UCH-1 (cell line): ENCODE results near the genes ADH1B and TRMT10A.

- RRBS, result no CpG with 5 or more reads among the region's 14 CpGs
Measured at GRCh38 chr4:98874490-98875130, 54.3 kb downstream of the EIF4E start.

DNA sequence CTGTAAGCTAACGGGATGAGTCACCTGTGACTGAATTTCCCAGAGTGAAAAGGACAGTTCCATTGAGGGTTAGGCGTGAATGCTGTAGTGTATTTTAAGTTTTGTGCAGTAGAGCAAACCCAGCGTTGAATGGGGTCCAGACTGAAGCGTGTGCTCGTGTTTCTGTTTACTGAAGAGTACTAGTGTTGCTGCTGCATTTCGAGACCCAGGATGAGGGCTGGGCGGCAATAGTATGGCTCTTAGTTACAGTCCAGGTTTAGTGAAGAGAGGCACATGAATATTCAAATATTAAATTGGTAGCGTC, 985 bp downstream of the METAP1 start:
- RRBS, result no CpG with 5 or more reads among the region's 8 CpGs

GRCh38 chr4:99051440-99051794, 37.2 kb downstream of the ADH5 start:
- RRBS, result no CpG with 5 or more reads among the region's 1 CpG

- RRBS, result no CpG with 5 or more reads among the region's 6 CpGs
Measured at GRCh38 chr4:99321211-99321972, at the start of gene ADH1B. ADH1B (minus strand) TSS chr4:99321401.

GRCh38 chr4:99380761-99381443, 28.4 kb upstream of the ADH1C start:
- RRBS, result no CpG with 5 or more reads among the region's 6 CpGs

DNA sequence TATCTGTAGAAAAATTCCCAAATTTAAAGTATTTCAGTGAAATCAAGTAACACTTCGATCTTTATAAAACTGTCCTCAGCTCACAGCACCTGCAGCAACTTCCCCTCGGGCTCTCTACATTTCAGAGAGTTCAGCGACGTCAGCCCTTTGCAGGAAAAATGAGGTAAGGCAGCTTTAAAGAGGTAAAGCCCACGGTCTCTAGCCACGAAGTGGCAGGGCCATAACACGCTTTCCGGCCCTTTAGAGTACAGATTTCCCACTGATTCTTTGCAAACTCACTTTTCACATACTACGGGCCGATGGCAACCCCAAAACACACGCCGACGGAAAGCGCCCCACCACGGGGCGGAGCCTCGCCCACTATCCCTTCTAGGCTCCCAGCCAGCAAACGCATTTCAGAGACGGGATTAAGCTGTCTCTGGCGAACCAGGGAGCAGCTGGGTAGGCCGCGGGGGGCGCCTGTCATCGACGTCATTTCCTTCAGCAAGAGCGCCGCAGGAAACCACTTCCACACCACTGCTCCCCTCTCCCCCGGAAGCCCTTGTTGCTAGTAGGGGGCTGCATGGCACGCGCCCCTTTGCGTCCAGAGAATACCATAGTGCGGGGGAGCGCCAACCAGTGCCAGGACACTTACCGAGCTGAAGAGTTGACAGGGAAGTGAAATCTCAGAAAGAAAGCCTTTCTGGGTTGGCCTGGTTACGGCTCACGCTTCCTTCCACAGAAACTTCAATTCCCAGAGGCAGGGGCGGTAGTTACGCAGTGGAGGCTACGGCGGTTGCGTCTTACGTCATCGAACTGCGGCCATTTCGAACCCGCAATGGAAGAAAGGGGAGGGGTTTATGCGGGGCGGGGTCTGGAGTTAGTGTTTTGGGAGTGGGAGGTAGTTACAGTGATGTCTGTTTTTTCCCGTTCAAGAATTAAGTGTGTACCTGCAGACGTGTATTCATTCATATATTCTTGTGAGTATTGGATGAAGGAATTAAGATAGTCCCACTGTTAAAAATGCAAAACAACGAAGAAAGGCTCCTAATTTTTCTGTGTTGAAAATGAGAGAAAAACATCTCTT, at the start of gene TRMT10A:
Gene TRMT10A (minus strand): TSS at position 761 of the 1,066 bp plus-strand sequence.
- RRBS, result no CpG with 5 or more reads among the region's 51 CpGs

DNA sequence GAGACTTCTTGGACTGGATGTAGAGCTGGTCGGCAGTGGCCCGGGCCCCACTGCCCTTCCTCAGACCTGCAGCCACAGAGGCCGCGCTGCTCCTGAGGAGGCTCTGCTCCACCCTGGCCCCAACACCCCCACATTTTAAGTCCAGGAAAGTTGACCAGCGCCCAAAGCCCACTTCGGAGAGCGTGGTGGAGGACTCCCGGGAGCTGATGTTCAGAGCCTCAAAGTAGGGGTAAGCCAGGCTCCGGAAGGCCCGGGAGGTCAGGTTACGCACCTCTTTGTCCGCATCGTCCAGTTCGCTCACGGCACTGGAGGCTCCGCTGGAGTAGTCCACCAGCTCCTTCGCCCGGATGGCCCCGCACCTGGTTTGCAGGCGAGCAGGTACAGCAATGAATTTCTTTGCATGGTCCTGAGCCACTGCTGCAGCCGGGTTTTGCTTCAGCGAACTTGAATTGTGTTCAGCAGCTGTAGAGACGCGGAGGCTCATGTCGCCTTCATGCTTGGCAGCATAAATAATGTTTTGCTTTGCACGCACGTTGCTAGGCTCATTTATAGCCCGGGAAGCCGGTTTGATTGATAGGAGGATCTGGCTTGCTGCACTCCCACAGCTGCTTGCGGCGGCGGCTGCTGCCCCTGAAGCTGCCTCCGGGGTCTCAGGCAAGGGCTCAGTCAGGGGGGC, 5.0 kb downstream of the C4orf54 start:
- RRBS, result 73% methylated on average over 17 of the region's 33 CpGs

- RRBS, result no CpG with 5 or more reads among the region's 4 CpGs
Measured at GRCh38 chr4:99670250-99670985, 12.8 kb upstream of the C4orf54 start.

DNA sequence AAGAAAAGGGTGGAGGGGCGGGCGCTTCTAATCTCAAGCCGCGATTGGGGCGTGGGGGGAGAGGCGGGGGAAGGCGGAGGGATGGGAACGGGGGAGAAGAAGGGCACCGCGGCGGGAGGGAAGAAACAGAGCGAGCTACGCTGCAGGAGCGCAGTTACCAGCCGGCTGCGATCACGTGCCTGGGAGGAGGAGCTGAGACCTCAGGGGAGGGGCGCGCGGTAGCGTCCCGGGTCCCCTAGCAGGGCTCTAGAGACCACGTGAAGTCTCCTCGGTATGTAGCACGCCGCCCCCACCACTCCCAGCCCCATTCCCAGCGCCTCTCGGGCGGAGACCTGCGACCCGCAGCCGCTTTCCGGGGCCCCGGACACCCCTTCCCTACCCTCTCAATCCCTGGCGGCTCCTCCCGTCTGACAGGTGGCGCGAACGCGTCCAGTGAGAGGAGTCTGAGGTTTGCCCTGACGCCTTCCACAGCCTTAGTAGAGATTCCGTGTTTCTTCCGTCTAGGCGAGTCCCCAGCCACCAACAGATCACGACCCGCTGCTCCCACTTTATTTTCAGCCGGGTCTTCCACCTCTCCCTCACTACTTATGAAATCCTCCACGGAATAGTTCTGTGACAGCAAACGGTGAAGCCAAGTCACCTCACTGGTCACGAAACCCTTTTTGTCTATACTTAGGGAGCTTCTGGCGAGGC, 481 bp upstream of the H2AZ1 start:
- RRBS, result 4% methylated on average over 8 of the region's 51 CpGs

- RRBS, result no CpG with 5 or more reads among the region's 5 CpGs
Measured at GRCh38 chr4:100216883-100217446, 26.7 kb upstream of the DDIT4L start.

- RRBS, result no CpG with 5 or more reads among the region's 4 CpGs
Measured at GRCh38 chr4:101143520-101144514, 203.5 kb downstream of the PPP3CA start.

DNA sequence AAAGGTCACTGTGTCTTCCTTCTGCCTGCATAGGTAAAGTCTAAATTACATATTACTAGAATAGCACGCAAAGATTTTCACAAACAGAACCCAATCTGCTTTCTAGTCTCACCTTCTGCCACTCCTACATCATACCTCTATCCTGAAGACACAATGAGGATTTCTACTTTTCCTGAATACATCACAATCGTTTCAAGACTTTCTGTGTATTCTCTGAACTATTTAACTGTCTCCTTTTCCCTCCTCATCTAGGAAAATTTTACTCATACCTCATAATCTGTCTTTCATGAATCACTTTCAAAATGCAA, 116.7 kb downstream of the PPP3CA start:
- RRBS, result no CpG with 5 or more reads among the region's 2 CpGs

- RRBS, result no CpG with 5 or more reads among the region's 1 CpG
Measured at GRCh38 chr4:101234036-101234503, 113.3 kb downstream of the PPP3CA start.

- RRBS, result 6% methylated on average over 2 of the region's 78 CpGs
Measured at GRCh38 chr4:101347664-101348727, 670 bp upstream of the PPP3CA start.

DNA sequence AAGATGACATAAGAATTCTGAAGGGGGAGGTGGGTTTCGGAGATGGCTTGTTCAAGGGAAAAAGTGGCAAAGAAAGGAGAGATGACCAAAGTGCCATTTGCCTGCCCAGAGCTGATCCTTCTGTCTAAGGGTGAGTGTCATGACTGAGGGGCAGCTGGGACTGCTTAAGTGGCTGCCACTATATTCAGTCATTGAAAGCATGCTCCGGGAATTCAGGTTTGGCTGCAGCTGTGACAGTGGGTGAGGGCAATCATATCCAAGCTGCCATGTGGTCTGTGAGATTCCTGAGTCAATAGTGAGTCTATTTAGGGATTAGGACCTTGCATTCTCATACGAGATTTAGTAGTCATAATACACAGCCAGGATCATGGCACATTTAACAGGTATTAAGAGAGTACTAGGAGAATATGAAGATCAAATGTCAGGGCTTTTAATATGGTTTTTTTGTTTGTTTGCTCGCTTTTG, 138.7 kb upstream of the BANK1 start:
- RRBS, result no CpG with 5 or more reads among the region's 4 CpGs

DNA sequence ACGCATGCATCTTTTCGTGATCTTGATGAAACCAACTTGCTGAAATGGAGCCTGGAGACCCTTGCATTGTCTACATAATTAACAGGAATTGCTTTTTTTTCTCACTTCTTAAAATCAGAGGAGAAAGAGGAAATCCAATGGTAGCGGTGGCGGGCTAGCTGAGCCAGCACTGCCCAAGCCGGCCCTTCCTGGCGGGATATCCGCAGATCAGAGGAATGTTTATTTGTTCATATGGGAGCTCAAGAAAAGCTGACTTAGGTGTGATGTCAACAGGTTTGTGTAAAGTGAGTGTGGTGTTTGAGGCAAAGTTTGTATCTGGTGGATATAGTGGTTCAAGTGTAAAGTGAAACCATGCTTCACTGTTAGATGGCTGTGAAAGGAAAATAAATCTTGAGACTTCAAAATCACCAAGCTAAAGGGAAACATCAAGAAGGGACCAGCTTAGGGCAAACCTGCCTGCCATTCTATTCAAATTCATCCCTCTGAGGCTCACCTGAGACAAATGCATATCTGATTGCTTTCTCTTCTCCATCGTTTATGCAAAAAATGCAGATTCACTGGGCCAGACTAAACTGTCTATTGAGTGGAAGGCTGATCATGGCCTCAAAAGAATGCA, 561 bp upstream of the SLC39A8 start:
- RRBS, result no CpG with 5 or more reads among the region's 8 CpGs

GRCh38 chr4:102496659-102497032, 4.5 kb upstream of the NFKB1 start:
- RRBS, result no CpG with 5 or more reads among the region's 6 CpGs

- RRBS, result no CpG with 5 or more reads among the region's 3 CpGs
Measured at GRCh38 chr4:102503662-102504375, 2.7 kb downstream of the NFKB1 start.

DNA sequence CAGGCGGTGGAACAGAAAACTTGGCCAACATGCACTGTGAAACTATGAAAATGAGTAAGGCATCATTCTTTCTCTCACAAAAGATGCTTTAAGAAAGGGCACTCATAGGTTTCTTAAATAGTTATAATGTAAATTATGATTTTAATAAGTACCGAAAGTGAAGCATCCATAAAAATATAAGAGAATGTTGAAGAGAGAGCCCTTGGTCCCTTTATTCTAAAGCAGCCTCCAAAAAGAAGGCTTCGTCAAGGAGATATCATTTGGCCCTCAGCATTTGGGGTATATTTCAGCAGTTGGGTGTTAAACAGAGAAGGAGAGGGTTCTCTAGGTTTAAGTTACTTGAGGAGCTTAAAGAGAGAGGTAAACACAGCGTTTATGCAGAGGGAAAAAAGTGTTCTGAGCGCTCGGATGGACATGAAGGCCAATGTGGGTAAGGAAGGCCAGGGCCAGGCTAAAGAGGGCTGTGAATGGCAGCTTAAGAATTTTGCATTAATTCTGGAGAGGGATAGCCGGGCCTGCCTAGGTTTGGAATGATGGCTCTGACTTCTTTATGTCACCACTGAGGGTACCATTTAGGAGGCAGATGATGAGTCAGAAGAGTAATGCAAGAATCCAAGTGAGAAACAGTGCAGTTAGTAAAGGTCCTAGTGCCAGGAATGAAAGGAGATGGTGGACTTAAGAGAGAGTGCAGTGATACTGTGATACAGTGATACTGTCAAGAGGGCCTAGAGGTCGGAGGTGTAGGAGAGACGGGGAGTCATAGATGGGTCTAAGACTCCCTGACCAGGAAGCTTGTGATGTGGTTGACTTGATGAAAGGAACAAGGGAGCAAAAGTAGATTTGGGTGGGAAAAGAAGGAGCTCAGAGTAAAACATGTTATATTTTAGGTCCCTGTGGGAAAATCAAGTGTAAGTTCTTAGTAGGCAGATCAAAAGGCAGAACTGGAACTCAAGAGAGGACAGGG, 84.6 kb downstream of the NFKB1 start:
- RRBS, result no CpG with 5 or more reads among the region's 9 CpGs

GRCh38 chr4:102612545-102613573, 111.7 kb downstream of the NFKB1 start:
- RRBS, result no CpG with 5 or more reads among the region's 17 CpGs